ENCODE data around the gene TIGD6.

GRCh38 chr5:148805856-148806533 lies 20.4 kb upstream of the ADRB2 start:
- PRO-cap: no peak
- RAMPAGE, long total RNA, 4 experiments: no peak in any of the 4 experiments

DNA sequence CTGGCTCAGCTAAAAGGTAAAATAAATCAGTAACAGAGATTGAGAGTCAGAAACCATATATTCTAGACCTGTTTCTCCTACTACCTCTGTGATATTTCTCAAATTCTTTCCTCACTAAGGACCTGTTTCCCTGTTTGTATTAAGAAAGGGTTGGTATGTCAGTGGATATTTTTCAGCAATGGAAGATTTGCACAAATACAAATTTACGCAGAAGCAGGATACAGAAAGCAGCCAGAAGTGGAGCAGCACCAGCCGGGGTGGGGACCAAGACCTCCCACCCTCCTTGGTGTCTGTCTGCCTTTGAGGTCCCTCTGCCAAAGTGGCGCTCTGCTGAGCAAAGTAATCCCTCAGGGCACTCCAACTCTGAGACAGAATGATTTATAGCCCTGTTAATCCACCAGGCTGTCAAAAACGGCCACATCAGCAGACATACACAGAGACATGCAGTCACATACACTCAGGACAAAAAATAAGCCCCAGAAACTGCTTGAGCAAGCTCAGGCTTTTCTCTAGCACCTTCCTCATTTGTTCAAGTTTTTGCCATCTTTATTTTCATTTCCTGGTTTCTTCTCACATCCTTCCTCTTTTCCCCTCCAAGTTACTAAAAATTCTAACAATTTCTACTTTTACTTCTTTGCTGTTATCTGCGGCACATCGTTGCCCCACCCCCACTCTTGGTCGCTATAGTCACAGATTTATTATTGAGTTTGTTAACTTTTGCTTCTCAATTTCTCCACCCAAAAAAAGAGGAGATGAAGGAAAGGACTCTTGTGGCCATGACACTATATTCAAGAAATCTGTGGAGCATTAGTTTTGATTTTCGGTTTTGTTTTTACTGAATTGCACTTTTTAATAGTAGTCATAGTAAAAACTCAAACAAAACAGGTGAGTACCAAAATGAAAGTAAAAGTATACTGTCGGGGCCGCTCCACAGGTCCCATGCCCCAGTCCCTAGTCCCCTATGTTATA lies 17.5 kb upstream of the ADRB2 start:
- PRO-cap: no peak
- RAMPAGE, long total RNA, 4 experiments: no peak in any of the 4 experiments

DNA sequence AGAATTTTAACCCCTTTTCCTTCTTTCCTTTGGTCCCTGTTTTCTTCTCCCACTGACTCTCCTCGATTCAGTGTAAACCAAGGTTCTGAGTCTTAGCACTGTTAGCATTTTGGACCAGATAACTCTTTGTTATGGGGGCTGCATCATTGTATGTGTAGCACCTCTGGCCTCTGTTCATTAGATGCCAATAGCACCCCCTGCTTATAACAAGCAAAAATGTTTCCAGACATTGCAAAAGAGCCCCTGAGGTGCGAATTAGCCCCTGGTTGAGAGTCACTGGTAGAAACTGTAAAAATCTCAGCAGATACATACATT lies 2.7 kb downstream of the ADRB2 start:
- PRO-cap: no peak
- RAMPAGE, long total RNA, 4 experiments: no peak in any of the 4 experiments

DNA sequence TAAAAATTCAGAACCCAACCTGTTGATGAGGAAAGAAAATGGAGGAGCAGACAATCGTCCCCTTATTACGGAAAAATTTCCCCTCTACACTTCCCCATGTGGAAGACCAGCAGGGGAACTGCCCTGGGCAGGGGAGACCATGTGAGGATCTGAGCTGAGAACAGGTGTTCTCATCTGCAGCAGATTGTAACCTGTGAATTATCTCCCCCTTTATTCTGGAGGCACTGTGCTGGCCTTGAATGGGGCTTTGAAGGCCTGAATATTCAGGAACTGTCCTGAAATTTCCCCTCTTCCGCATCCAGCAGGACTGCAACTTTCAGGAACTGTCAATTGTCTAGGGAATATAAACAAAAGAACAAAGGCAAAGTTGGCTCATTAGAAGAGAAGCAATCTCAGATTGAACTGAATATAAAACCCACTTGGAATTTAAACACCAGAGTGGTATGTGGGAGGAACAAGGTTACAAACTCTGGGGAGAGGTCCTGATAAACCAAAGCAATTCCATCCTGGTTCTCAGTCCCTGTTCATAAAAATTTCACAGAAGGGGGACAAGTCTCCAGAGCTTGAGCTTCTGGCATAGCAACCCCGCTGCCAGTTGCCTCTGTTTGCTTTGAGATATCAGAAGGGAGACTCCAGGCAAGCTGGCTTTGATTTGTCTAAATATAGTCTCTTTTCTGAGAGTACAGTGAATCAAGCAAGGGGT lies 47.3 kb downstream of the ADRB2 start:
- PRO-cap: no peak
- RAMPAGE, long total RNA, 4 experiments: no peak in any of the 4 experiments

- PRO-cap: bidirectional peak, plus-strand start at chr5:148973310, minus-strand start at chr5:148973107
- RAMPAGE, long total RNA, 4 experiments: no peak in any of the 4 experiments
Observed at GRCh38 chr5:148972785-148973625, 89.9 kb downstream of the SH3TC2 start.

- PRO-cap: no peak
- RAMPAGE, long total RNA, 4 experiments: no peak in any of the 4 experiments
Observed at GRCh38 chr5:149024415-149024689, 38.5 kb downstream of the SH3TC2 start.

- PRO-cap: no peak
- RAMPAGE, long total RNA, 4 experiments: no peak in any of the 4 experiments
Observed at GRCh38 chr5:149150341-149150680, 9.0 kb downstream of the ABLIM3 start.

GRCh38 chr5:149240365-149240877 lies 31.2 kb upstream of the AFAP1L1 start:
- PRO-cap: no peak
- RAMPAGE, long total RNA, 4 experiments: no peak in any of the 4 experiments

DNA sequence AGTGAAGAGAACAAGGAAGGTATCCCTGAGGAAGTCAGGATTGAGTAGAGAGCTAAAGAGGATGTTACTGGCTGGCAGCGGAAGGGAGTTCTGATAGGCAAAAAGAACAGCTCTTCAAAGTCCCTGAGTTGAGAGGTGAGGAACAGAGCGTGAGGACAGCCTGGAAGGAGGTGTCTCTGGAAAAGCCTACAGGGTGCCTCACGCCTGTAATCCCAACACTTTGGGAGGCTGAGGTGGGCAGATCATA lies 19.3 kb downstream of the AFAP1L1 start:
- PRO-cap: no peak
- RAMPAGE, long total RNA, 4 experiments: no peak in any of the 4 experiments

DNA sequence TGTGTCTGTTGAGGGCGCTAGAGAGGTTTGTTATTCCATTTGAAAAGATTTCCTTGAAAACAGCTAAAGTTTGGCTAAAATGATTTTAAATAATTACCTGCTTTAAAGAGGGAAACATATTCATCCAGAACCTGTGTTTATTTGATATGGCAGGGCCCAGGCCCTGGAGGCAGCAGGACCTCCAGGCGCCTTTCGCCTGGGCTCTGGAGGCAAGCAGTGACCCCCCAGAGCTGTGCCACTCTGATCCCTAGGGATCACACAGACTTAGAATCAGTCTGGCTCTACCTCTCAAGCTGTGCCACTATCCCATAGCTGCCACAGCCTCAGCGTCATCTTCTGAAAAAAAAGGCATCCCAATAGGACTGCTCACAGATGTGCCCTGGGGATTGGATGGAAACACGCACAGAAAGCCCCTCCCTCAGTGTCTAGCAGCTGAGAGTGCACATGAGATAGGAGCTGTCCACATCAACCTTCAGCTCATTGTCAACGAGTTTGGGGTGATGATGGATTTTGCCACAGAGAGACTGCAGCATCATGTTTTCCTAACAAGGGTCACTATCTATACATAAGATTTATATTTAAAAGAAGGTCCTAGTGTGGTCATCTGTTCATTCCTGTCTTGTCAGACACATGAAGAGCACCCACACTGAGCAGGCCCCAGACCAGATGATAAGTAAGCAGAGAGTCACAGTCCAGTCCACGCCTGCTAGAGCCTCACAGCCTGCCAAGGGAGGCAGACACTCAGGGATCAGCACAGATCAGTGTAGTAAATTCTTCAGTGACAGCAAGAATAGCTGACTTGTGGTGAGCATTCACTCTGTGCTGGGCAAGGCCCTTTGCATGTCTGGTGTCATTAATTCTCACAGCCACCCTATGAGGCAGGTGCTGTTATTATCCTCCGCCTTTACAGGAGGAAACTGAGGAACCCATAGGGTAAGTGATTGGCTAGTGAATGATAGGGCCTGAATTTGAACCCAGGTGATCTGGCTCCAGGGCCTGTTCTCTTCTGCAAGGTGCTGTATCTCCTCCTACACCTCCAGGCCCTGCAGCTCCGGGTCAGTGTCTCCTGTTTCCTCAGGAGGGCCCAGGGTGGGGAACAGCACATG lies 25.8 kb downstream of the AFAP1L1 start:
- PRO-cap: no peak
- RAMPAGE, long total RNA, 4 experiments: no peak in any of the 4 experiments

GRCh38 chr5:149329599-149329984 lies 15.7 kb upstream of the GRPEL2 start:
- PRO-cap: no peak
- RAMPAGE, long total RNA, 4 experiments: no peak in any of the 4 experiments

DNA sequence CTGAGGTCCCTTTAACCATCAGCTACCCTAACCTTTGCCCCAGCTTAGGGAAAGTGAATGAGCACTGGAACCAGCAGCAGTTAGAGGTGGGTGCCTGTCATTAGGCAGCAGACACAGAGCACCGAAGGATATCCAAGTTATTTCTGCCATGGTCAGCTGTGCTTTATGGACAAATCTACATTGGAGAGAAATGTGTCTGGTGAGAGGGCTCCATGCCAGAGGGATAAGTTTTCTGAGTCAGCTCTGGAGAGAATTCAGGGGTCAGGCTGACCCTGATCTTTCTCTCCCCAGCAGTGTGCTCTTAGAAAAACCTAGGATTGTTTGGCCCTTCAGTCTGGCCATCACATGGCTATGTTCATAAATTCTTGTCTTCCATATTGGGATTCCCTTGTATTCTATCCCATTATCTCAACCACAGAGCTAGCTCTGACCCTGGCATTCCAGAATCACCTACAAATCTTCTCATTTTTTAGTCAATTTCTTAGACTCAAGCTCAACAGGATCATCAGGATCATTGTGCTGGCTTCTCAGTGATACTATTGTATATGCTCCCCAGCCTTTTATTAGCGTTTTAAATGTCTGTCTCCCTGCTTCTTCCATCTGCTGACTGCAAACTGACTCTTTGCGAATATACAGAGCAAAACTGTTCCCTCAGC lies 9.0 kb upstream of the IL17B start:
- PRO-cap: no peak
- RAMPAGE, long total RNA, 4 experiments: no peak in any of the 4 experiments

DNA sequence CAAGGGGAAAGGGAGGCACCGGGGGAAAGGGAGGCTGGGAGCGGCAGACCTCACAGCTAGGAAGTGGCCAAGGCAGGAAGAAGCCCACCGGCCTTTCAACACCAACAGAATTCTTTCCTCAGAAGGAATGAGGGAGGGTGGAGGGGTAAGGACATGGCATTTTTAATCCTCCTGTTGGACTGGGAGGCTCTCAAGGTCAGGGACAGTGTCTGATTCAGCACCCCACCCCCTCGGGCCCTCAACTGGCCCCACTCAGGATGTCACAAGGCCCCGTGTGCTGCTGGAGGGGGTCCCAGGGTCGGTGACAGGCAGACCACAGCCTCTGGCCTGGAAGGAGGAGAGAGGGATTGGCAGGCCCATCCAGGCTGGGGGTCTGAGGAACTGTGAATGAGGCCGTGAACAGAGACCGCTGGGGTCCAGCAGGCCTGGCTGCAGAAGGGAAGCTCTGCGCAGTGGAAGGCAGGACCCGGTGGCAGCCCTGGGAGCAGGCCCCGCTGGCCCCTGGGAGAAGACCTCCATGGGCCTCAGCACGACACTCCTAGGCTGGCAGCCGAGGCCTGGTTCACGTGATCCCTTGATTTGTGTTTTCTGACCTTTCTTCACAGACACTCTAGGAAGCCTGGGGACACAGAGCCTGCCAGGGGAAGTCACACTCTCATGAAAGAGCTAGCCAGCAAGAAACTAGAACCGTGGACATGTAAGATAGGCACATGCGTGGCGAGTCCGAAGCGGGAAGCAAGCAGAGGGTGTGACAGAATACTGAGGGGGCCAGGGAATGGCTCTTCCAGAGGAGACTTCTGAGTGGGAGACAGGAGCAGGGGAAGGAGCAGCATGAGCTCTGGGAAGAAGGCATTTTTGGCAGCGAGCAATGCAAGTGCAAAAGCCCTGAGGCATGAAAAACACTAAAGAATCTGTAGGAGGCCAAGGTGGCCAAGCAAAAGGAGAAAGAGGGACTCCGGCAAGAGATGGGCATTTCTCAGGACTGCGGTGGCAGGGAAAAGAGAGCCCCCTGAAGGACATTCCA lies 26.4 kb upstream of the IL17B start:
- PRO-cap: unidirectional peak, plus-strand start at position 605 of the sequence
- RAMPAGE, long total RNA, 4 experiments: no peak in any of the 4 experiments

DNA sequence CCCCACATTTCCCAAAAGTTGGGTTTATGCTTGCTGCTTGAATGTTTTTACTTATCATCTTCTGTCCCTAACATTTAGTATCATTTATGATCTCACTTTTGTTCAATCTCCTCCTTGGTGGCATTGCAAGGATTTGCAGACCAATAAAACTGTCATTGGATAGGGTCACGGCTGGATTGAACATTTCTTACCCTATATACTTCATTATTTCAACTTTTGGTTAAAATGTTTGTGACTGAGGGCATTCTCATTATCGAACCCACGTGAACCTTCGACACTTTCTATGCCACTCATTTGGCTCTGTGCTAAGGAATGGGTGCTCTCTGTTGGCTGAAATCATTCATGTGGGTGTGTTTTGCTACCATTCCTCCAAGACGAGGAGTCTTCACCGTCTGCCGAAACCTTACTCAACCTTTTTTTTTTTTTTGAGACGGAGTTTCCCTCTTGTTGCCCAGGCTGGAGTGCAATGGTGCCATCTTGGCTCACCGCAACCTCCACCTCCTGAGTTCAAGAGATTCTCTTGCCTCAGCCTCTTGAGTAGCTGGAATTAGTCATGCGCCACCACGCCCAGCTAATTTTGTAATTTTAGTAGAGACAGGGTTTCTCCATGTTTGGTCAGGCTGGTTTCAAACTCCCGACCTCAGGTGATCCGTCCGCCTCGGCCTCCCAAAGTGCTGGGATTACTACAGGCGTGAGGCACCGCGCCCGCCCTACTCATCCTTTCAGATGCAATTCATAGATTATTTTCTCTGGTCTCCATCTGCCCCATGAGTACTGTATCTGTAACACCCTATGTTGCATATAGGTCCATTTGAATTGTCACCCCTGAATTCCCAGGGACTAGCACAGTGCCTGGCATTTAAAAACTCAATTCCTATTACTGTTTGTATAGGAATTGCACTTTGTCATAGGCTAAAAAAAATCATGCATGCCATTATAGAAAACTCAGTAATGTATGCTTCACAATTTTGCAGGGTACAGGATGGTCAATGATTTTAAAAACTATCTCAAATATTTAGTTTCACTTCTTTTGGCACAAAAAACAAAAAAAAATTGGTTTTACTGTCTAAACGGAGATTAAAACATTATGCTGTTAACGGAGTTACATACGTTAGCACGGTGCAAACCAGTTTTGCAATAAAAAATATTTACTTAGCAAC lies 62.3 kb downstream of the CSNK1A1 start:
- PRO-cap: unidirectional peak, minus-strand start at position 520 of the sequence
- RAMPAGE, long total RNA, 4 experiments: no peak in any of the 4 experiments

- PRO-cap: no peak
- RAMPAGE, long total RNA, 4 experiments: no peak in any of the 4 experiments
Observed at GRCh38 chr5:149841684-149842273, 102.8 kb downstream of the PDE6A start.

GRCh38 chr5:149995269-149995928 lies 5.1 kb downstream of the TIGD6 start:
- PRO-cap: no peak
- RAMPAGE, long total RNA, 4 experiments: no peak in any of the 4 experiments

DNA sequence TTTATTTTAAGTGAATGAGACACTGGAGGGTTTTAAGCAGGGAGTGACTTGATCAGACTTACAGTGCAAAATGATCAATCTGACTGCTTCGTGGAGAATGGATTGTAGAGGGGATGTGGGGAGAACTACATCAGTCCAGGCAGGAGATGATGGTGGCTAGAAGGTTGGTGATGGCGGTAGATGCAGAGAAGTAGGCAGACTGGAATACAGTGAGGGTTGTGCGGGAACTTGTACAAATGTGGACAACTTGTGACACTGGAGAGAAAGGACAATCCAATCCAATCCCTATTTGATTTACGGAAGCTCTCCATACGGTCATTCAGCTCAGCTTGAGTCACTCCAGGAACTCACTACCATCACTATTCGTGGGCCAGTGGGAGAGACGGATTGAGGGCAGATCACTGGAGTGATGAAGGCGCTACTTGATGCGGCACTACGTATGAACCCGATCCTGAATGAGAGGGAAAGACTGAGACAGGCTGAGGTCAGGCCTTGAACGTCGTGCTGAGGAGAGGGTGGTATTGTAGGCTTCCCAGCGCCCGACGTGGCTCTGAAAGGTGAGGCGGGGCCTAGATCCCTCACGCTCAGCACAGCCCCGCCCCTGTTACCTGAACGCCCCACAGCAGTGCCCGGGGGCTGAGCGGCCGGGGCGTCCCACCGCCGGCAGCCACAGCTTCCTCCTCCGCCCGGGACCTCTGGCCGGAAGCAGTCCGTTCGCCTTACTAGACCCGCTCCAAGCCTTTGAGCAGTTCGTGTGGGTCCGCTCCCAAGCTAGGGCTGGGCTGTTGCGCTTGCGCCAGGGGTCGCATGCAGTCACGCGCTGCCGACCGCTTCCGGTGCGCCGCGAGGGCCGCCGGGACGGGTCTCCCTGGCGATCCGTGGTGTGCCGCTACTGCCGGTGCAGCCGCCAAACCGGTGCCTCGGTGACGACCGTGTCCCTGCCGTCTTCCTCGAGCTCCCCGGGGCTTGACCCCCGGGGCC lies at the start of gene TIGD6:
Gene TIGD6 (minus strand): TSS at position 789 of the 981 bp plus-strand sequence.
- PRO-cap: bidirectional peak, plus-strand start at position 356 of the sequence, minus-strand start at position 201 of the sequence; bidirectional peak, plus-strand start at position 748 of the sequence, minus-strand start at position 697 of the sequence; bidirectional peak, plus-strand start at position 874 of the sequence, minus-strand start at position 779 of the sequence
- RAMPAGE, long total RNA, 4 experiments: start-site peak on the plus strand in 2 of 4 experiments, centred at positions 858 to 863 of the sequence, 43 to 166 reads per replicate; start-site peak on the minus strand in 1 of 4 experiments, centred at position 743 of the sequence, 100 reads per replicate

- PRO-cap: no peak
- RAMPAGE, long total RNA, 4 experiments: no peak in any of the 4 experiments
Observed at GRCh38 chr5:150001670-150002140, 1.2 kb downstream of the HMGXB3 start.

DNA sequence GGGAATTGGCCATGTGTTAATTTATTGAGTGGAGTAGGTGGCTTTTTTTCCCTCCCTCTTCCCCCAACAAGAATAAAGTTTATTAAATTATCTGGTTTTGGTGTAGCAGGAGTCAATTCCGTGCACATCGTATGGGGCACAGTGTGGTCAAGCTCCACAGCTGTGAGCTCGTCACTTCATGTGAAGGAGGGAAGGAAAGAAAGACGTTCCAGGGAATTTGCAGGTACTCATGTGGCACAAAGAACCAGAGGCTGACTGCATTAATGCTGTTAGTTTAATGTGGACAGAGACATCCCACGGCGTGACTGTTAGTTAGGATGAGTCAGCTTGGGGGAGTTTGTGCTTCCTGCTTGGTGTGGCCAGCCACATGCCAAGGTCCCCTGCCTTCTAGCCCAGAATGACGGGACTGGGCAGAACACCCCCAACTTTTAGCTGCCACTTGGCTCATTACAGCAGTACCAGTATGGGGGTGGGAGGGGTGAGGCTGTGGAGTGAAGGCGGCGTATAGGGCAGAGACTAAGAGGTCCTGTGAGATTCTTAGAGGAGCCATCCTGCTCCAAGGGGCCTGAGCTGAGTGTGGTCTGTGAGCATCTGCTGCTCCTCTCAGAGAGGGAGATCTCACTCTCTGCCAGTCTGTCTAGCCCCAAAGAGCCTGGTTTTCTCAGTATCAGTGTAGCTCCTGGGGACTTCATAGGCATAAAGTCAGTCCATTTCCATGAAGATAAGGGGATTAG lies 33.1 kb downstream of the CSF1R start:
- PRO-cap: unidirectional peak, plus-strand start at position 491 of the sequence
- RAMPAGE, long total RNA, 4 experiments: no peak in any of the 4 experiments

GRCh38 chr5:150138447-150139267 lies 17.0 kb downstream of the PDGFRB start:
- PRO-cap: bidirectional peak, plus-strand start at chr5:150138936, minus-strand start at chr5:150138827
- RAMPAGE, long total RNA, 4 experiments: no peak in any of the 4 experiments

Measured in esophagus muscularis mucosa (tissue), 4 donors.